ENCODE results near the genes CT45A1, FHL1, MAP7D3, VGLL1 and CD40LG.

- RRBS = no CpG with 5 or more reads among the region's 6 CpGs
Observed at GRCh38 chrX:133445562-133445888, 30.2 kb upstream of the GPC4 start.

GRCh38 chrX:134174891-134175279 is 62.1 kb upstream of the CCDC160 start:
- RRBS = 100% methylated on average over 1 of the region's 9 CpGs

GRCh38 chrX:134603872-134604367 is 54.4 kb downstream of the PLAC1 start:
- RRBS = no CpG with 5 or more reads among the region's 1 CpG

DNA sequence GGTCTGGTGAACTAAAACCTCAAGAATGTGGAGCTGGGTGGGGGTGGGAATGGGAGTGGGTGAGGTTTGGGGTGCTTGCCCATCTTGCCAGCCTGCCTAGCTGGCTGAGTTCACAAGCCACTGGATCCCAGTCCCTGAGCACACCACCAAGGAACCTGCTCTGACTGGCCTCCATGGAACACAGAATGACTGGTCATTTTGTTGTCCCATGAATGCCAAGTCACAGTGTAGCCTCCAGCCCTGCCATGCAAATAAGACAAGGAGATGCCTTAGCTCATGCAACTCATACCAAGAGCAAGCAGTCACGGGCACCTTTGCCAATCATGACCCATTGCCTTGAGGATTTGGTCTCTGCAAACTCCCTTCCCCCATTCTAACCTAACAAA is 12.2 kb upstream of the PLAC1 start:
- RRBS = no CpG with 5 or more reads among the region's 1 CpG

DNA sequence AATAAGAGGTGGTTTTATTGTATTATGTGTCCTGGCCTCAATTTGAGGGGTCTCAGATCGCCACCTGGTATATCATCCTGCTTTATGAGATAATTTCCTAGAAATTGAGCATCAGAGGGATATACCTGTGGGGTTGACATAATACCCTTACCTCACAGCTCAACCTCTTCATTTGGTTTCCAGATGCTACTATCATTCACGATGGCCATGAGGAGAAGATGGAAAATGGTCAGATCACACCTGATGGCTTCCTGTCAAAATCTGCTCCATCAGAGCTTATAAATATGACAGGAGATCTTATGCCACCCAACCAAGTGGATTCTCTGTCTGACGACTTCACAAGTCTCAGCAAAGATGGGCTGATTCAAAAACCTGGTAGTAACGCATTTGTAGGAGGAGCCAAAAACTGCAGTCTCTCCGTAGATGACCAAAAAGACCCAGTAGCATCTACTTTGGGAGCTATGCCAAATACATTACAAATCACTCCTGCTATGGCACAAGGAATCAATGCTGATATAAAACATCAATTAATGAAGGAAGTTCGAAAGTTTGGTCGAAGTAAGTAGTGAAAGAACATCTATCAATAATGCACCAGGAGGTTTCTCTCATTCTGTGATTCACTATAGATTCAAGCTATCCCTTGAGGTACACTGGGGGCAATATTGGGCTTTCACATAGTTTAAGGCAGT is 59.3 kb downstream of the INTS6L start:
- RRBS = no CpG with 5 or more reads among the region's 7 CpGs

DNA sequence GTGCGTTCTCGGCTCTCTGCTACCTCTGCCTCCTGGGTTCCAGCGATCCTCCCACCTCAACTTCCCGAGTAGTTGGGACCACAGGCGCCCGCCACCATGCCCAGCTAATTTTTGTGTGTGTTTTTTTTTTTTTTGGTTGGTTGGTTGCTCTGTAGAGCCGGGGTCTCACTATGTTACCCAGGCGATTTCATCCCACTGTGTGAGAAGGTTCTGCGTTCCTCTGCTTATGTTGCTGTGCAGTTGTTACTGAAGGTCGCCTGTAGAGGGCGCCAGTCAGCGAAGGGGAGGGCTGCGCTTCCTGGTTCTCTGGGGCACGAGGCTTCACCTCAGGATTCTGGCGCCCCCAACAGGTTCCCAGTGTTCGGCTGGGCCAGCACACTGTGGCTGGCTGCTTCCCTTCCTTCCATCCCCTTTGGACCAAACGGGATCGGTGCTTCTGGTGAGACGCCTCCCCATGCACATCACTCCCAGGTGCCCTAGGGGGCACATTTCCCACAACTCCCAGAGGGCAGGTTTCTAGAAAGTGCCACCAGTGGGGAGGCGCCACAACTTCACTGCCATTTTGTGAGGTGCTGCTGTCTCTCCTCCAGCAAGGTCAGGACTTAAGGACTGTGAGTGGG is at the start of gene CT45A1:
CT45A1 (plus strand) TSS at position 543 of the 620 bp plus-strand sequence.
- RRBS = no CpG with 5 or more reads among the region's 20 CpGs

DNA sequence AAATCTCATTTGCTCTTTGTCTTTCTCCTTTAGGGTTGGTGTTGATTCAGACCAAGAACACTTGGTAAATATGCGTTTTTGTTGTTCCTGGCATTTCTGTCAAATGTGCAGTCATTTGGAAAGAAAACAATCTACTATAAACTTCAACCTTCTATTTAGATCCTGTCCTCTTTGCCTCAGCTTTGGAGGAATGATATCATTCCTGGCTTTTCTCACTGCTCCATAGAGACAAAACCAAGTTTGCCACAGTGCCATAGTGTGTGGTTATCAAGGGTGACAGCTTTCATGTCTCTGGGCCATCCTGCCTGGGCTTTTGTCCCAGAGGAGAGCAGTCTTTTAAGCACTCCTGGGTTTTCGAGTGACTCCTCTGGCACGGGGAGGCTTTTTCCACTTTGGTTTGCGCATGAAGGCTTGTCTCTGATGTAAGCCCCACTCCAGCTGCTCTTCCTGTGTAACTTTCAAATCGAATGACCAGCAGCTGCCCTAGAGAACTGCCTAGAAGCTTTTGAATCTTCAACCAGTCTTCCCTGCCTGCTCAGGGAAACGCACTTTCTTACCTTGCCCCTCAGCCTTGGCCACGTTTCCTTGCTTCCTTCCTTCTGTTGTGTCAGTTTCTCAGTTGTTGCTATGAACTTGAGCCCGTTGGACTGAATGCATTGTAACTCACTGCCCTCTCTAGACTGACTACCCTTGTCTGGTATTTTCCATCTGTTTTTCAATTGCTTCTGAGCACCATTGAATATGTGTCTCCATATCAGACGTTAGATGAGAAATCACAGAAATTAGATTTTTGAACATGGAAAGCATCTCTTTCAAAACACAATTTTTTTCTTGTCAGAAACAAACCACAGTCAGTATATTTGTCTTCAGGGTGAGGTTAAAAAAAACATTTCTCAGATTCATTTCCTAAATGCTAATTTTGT is 45.1 kb downstream of the SLC9A6 start:
- RRBS = no CpG with 5 or more reads among the region's 9 CpGs

GRCh38 chrX:136055592-136056463 is 70.6 kb downstream of the SLC9A6 start:
- RRBS = no CpG with 5 or more reads among the region's 8 CpGs

DNA sequence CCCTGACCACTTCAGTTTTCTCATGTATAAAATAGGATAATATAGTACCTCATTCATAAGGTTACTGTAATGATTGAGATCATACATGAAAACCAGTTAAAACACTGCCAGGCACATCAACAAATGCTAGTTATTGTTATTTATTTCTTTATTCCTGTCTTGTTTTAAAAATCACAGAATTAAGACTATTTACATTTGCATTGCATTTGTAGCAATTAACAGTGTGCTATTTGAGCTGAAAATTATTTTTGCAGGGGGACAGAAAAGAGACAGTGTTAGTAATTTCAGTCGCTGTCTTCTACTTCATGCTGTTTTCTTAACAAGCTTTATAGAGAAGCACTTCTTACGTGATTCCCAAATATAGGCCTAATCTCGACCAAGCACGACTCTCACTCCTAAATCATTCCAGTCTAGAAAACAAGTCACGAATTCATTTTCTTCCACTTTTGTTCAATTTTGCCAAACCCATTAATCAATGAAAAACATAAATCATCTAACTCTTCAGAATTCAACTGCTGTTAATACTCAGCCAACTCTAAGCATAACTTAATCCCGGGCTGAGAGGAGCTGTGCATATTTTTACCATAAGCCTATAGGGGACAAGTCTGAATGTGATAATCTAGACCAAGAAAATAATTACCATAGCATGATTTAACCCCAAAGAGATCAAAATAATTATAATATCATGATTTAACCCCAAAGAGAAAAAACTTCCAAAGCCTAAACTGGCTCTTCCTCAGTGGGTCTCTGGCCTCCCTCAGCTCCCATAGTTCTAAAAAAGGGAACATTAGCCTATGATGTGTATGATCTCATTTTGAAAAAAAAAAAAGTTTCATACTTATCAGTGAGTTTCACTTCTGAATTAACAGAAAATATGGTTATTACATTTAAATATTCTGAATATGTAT is 70.4 kb upstream of the FHL1 start:
- RRBS = no CpG with 5 or more reads among the region's 6 CpGs

DNA sequence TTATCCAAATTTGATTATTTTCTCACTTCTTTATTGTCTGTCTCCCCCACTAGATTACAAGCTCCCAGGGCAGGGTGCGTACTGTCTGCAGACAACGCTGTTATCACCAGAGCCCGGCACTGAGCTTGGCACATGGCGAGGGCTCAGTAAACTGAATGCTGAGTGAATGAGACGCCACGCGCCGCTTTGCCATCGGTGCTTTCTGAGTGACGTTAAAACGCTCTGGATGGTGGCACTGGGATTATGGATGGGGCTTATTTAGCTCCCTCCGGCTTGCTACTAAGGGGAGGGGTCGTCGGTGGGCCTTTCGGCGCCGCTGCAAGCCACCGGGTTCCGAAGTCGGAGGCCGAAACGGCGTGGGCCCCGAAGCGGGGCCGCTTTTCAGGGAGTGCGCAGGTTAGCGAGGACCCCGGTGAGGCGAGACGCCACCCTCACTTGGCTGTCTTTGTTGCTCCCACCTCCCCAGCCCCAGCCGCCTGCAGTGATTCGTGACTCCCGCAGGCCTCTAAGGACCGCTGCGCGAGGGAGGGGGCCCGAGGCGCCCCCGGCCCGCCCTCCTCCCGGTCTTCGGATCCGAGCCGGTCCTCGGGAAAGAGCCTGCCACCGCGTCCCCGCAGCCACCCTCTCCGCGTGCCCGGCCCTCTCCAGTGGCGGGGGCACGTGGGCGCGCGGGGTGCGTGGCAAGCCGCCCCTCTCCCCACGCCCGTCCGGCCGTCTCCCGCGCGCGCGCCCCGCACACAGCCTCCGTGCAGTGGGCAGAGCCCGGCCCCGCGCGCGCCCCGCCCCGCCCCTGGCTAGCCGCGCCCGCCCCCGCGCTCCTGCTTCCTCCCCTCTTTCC is 50.0 kb upstream of the FHL1 start:
- RRBS = 19% methylated on average over 39 of the region's 82 CpGs

DNA sequence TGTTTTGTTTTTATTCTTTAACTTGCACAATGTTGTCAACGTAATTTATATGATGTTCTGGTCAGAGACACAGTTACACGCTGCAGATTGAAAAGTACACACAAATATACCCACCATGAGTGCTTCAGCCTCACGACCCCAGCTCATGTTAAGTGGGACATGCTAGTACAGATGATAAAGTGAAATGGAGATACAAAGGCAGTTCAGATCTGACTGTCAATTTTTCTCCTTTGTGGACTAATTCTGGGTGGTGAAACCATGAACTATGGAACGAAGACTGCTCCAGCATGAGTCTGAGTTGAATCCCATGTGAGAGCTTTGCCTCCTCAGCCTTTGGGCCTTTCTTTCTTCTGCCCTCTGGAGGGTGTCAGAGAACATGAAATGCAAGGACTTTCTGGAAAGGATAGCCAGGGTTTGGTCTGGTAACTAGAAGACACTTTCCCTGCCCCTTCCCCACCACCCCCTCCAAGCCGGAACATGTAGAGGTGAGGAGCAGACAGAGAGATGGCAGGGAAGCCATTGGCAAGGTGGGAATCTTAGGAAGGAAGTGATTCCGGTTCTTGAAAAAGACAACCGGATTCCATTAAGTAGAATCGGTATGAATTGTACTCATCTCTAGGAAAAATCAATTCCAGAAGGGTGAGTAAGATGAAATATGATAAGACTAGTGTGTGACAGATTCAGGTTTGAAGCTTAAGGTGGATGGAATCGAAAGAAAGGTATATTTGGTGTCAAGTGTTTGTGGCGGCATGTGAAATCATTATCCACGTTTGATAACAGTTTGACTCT is 30.6 kb upstream of the FHL1 start:
- RRBS = 27% methylated on average over 1 of the region's 11 CpGs

GRCh38 chrX:136175826-136176968 is 20.6 kb upstream of the FHL1 start:
- RRBS = no CpG with 5 or more reads among the region's 6 CpGs

DNA sequence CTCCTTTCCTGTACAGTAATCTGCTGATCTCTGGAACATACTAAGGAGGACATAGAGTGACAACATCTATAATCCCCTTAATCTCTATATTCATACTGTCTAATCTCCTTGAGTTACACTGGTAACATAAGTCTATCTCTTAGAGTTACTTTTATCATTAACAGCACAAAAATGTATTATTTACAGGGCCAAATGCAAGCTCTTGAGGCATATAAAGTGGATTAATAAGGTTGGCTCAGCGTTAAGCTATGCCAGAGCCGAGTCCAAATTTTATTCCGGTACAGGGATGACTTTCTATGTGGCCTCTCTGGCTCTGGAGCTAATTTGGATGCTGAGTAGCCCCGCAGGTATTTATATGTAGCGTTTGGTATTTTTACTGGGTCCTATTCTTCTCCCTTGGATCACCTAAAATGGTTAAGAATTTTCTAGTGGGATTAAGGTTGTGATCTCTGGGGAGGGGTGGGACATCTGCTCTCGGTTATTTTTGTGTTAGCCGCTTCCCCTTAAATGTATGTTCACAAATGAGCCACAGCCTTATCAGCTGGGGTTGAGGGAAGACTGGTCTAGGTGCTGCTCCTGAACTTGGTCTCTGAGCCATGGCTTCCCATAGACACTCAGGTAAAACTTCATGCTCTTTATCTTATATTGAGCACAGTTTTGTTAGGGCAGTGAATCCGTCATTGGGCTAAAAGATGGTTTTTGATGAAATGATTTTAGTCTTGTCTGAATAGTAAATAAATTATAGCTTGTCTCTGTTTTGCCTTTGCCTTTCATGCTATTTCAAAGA is at the start of gene FHL1:
FHL1 (plus strand) TSS at position 531 of the 787 bp plus-strand sequence.
- RRBS = no CpG with 5 or more reads among the region's 8 CpGs

- RRBS = no CpG with 5 or more reads among the region's 3 CpGs
Observed at GRCh38 chrX:136197670-136198153, 865 bp downstream of the FHL1 start.

DNA sequence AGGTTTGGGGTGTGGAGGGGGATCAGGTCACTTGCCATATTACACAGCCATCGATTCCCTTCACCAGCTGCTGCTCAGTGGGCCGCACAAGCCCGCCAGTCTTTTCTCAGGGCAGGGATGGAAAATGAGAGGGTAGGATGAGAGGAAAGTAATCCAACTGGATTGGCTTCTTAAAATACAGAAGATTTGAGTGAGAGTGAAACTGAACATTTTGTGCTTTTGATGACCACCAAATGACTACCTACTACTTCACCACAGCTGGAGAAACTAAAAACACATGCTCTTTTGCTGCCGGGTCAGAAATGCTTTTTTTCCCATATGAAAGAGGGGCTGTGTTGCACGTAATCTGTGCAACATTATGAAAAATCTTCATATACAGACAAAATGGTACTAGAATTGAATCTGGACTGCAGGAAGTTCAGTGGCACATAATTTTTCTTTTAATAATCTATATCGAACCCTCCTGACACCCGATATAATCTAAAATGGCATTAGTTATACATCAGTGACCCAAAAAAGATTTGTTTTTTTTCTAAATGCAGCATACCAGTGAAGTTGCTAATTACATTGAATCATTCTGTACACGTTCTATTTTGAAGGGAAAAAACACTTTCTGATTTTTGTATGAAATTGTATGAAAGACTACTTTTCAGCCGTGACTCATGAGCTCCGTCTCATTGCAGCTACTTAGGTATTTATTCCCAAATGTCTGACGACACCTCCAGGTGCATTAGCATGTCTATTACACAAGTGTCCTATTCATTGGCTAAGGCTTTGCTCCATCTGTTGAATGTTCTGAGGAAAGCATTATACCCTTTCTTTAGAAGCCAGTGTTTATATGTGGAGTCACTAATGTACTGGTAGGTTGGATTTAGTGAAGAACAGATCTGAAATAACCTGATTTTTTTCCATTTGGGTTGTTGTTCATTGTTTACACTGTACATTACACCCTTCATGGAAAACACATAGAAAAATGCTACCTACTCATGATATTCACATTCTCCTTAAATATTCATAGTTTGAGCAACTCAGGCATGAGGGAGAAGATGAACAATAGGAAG is 2.3 kb downstream of the FHL1 start:
- RRBS = no CpG with 5 or more reads among the region's 11 CpGs

DNA sequence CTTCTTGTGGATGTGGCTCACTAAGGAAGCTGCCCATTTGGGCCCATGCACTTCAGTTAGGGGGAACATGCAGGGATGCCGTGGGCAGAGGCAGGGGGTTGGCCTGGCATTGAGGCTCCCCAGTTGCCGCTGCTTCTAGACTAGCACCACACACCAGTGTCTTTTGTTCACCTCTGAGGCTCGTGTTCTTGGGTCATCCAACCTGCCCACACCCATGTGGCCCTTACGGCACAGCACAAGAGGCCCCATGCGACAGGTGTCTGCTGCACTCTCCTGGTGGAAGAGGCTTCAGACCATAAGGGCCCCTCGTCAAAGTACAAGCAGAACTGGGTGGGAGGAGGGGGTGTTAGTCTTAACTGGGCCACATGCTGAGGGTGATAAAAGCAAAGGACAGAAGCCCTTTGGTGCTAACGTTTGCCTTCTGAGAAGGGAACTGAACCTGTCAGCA is 15.0 kb downstream of the FHL1 start:
- RRBS = no CpG with 5 or more reads among the region's 7 CpGs

GRCh38 chrX:136251199-136251921 is at the start of gene MAP7D3:
Gene MAP7D3, minus strand, starts transcription at chrX:136251400.
- RRBS = 22% methylated on average over 38 of the region's 57 CpGs

- RRBS = no CpG with 5 or more reads among the region's 4 CpGs
Observed at GRCh38 chrX:136531886-136532301, at the start of gene VGLL1. Gene VGLL1, plus strand, starts transcription at chrX:136532215.

- RRBS = no CpG with 5 or more reads among the region's 2 CpGs
Observed at GRCh38 chrX:136586513-136586835, 54.5 kb downstream of the VGLL1 start.

GRCh38 chrX:136648045-136648475 is at the start of gene CD40LG:
Gene CD40LG, plus strand, starts transcription at chrX:136648158.
- RRBS = no CpG with 5 or more reads among the region's 8 CpGs

All from AG08470 (cell line).